Vein endothelial cell (primary cell): ENCODE measurements around a stretch of chr22.

- CAGE, long polyA plus RNA: no peak
These were observed 47.0 kb downstream of the PACSIN2 start for GRCh38 chr22:42967876-42968381.

GRCh38 chr22:43111016-43111835 is 676 bp downstream of the BIK start:
- CAGE, long polyA plus RNA: no peak

DNA sequence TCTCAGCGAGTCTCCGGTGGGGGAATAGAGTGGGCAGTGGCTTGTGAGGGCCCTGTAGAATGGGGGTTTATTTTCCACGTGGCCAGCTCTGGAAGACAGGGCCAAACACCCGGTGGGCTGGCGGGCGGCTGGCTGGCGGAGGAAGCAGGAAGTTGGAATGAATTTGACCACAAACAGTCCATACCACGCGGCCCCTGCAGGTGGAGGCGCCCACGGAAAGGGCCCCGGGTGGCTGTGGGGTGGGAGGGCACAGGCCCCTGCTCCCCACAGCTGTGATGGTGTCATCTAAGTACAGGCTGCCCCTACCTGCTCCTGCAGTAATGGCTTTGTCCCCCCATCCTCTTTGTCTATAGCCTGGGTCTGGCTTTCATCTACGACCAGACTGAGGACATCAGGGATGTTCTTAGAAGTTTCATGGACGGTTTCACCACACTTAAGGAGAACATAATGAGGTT is 15.0 kb downstream of the MCAT start:
- CAGE, long polyA plus RNA: no peak

- CAGE, long polyA plus RNA: no peak
These were observed 1.1 kb downstream of the TSPO start for GRCh38 chr22:43152308-43153019.

GRCh38 chr22:43213855-43214336 is 27.0 kb upstream of the TTLL12 start:
- CAGE, long polyA plus RNA: no peak

DNA sequence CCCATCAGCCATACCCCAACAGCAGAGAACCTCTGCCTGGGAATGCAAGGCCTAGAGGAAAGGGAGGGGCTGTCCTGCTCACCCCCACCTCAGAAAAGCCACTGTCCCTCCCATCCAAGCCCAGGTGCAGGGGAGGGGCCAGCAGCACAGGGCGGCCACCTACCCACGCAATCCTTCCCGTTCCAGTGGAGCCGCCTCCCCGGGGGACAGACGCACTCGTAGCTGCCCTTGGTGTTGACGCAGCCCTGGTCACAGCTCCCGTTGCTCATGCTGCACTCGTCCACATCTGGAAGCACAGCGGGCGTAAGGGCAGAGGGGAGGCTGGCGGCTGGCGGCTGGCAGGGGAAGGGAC is 40.3 kb upstream of the TTLL12 start:
- CAGE, long polyA plus RNA: no peak

- CAGE, long polyA plus RNA: no peak
These were observed 24.4 kb downstream of the MPPED1 start for GRCh38 chr22:43436062-43436807.

DNA sequence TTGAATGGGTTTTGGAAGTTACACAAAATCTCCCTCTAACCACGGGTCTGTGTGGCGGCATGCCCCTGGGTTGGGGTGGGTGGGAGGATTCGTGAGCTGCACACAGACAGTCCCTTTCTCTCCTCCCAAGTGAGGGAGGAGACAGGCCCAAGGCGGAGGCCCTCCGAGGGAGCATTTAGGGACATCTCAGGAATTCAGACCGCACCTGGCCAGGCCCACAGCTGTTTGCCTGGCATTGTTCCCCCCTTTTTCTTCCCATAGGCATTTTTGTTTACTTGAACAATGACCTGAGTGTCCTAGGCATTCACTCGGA is 94.1 kb downstream of the MPPED1 start:
- CAGE, long polyA plus RNA: no peak

DNA sequence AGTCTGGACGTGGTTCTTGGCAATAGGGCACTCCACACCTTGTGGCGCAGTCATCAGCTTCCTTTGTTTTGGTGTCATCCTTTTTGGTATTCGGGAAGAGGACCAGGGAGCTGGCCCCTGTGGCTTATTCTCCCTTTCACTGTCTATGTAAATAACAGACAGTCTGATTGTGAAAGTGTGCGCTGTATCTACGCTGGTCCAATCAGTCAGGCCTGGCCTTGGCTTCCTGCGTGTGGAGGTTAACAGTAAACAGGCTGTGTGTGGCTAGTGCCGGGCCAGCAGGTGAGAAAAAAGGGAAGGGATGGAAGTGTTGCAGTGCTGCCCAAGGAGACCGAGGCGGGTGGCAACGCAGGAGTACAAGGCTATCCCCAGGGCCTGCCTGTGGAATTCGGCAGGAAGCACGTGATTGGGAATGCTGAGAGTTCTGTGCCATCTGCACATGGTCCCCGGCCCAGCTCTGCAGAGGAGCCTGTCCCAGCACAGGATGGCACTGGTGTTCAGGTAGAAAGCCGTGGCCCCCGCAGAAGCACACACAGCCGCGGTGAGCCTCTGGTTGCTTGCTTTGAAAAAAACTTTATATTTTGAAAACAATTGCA is 174.7 kb downstream of the EFCAB6 start:
- CAGE, long polyA plus RNA: no peak

DNA sequence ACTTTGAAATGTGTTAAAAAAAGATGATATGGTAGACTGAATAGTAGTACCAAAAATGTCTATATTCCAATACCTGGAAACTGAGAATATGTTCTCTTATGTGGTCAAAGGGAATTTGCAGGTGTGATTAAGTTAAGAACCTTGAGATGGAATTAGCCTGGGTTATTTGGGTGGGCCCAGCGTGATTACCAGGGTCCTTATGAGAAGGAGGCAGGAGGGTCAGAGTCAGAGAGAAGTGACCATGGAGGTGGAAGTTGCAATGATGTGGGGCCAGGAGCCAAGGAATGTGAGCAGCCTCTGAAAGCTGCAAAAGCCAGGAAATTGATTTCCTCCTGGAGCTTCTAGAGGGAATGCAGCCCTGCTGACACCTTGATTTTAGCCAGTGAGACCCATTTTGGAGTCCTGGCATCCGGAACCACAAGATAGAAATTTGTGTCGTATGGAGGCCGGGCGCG is 16.2 kb downstream of the PARVB start:
- CAGE, long polyA plus RNA: no peak

- CAGE, long polyA plus RNA: no peak
These were observed 7.2 kb downstream of the PARVG start for GRCh38 chr22:44188026-44188313.

- CAGE, long polyA plus RNA: no peak
These were observed 26.2 kb downstream of the PARVG start for GRCh38 chr22:44206868-44207323.

DNA sequence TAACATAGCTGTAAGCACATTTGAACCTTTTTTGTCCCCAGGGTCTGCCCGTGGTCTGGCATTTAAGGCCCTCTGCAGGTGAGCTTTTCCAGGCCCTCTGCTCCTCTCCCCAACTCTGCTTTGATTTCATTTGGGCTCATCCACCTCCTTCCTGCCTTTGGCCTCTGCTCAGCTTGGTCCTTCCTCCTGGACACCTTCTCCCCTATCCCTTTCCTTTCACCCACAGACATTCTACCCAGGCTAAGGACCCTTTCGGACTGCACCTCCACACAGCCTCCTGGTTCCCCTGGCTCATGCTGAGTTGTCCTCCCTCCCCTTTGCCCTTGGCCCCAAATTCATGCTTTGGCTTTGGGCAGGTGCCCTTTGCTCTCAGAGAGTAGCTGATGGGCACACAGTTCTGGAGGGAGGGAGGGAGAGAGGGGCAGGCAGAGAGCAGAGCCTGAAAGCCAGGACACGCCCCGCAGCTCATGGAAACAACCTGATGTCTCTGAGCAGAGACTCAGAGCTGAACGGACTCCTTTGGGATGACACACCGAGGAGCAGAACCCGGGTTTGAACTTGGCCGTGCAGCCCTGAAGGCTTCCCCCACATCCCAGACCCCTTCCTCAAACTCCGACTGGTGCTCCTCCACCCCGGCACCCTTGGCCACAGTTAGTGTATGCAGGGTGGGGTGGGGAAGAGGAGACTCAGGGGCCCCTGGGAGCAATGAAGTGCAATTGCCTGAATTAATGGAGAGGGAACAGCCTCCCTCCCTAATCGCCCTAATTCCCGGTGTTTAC is 70.9 kb upstream of the SHISAL1 start:
- CAGE, long polyA plus RNA: no peak

DNA sequence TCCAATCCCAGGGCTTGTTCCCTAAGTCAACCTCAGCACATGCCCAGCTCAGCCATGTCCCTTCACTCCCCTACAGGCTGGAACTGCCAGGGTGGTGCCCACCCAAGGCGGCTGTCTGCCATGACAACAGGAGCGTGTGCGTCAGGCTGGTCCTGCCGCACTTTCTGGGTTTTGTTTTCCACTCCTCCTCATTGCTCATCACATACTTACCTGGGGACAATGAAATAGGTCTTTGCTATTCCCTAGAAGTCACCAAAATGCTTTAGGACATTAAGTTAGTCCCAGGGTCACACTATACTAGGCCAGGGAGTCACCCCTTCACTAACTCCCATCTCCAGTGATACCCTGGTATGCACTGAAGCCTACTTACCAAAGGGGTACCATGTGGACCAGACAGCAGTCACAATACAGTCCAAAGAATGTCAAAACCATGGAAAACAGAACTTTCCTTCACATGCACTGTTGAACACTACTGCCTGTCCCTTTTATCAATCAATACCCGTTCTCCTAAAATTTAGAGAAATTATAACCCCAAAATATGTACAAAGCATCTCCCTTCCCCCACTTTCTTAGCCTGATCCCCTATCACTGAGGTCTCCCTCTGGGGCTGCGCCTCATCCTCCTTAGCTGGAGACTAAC is 4.2 kb downstream of the RTL6 start:
- CAGE, long polyA plus RNA: no peak

GRCh38 chr22:44494382-44495009 is 3.5 kb downstream of the RTL6 start:
- CAGE, long polyA plus RNA: no peak

- CAGE, long polyA plus RNA: no peak
These were observed 97.9 kb upstream of the RTL6 start for GRCh38 chr22:44595655-44596649.

DNA sequence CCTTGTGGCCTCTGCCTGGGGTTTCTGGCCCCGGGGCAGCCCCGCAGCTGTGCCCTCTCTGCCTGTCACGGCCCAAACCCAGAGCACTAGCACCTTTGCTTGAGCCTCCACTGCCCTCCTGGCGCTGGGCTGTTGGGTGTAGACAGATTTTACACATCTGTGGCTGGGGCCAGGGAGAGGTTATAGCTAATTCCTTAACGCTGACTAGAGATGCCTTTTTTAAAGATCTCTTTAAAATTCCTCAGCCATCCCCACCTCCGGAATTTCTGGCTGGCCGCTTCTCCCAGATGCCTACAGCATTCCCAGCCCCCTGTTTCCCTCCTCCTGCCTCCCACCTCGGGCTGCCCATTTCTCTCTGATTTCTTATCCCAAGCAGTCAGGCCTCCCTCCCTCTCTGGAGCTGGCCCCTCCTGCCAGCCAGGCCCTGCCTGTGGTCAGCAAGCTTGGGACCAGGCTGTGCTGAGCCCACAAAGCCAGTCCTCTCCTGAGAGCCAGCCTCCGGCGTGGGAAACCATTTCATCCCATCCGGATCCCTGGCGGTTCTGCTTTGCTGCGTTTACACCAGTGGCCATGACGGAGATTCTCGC is 3.0 kb upstream of the PRR5 start:
- CAGE, long polyA plus RNA: no peak

DNA sequence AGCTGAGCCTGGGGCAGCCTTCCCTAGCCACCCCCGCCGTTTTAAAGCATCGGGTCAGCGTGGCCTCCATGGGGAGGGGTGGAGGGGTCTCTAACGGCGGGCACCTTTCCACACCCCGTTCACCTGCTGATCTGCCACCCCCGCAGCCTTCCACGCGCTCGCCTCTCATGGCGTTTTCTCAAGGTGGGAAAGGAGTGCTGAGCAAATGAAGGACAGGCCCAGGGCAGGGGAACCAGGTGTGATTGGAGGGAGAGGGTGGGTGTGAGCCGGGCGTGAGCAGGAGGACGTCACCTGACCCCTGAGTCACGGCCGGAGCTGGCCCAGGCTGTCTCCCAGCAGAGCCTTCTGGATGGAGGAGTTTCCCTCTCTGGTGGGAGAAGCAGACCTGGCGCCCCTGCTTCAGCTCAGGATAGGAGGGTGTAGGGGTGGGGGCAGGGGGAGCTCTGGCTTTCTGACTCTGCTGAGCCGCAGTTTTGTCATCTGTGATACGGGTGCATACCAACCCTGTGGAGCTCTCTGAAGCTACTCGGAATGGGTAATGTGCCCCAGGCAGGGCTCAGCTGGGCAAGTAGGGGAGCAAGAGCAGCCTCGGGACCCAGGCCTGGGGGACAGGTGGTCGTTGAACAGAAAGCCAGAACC is 14.0 kb upstream of the ARHGAP8 start:
- CAGE, long polyA plus RNA: no peak

DNA sequence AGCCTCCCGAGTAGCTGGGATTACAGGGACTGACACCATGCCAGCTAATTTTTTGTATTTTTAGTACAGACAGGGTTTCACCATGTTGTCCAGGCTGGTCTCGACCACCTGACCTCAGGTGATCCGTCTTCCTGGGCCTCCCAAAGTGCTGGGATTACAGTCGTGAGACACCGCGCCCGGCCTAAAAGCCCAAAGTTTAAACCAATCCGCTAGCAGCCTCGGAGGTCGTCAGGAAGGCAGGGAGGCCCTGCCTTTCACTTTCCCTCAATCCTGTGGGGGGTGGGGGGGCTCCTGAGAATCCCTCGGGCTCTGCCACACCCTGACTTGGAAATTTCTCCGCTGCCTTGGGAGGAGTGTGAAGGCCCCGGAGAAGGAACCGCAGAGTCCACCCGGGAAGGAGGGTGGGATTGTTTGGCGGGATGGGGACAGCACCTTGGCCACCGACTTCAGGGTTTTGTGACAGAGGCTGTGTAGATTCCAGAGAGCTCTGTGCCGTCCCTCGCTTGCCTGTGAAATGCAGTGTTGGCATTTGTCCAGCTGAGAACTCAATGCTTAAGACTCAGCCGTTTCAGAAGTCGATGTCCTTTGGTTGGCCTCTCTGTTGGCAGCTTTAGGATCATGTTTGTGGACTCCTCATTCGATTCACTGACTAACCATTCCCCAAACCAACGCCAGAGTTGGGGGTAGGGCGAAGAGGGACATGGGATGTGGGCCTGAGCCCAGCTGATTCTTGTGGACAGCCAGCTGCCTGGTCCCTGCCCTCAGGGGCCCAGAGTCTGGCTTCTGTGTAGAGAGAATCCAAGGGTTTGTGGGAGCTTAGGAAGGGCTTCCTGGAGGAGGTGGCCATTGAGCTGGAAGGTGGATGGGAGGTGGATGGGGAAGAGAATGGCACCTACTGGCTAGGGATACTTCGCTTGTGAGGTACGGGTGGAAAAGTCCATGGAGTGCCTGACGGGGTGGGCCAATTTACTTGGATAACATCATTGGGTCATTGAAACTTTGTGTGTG is 1.3 kb downstream of the ARHGAP8 start:
- CAGE, long polyA plus RNA: no peak

DNA sequence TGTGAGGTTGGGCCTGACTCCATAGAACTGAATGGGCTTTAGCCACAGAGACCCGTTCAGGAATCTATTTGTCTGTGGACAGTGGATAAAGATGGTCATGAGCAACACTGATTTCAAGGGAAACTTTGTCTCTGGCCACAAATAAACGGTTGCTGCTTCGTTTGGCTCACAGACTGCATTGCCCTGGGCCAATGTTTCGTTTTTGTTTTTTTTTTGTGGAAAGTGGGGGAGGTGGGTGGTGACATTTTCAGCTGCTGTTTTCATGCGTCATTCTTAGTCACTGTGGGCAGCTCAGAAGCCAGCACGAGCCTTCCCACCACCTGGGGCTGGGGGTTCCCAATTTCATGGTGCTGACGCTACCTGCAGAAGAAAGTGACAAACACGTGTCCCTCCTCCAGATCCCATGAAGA is 54.7 kb upstream of the PHF21B start:
- CAGE, long polyA plus RNA: no peak